Cardiac ventricle fibroblast (primary cell): ENCODE measurements around a stretch of chr10.

DNA sequence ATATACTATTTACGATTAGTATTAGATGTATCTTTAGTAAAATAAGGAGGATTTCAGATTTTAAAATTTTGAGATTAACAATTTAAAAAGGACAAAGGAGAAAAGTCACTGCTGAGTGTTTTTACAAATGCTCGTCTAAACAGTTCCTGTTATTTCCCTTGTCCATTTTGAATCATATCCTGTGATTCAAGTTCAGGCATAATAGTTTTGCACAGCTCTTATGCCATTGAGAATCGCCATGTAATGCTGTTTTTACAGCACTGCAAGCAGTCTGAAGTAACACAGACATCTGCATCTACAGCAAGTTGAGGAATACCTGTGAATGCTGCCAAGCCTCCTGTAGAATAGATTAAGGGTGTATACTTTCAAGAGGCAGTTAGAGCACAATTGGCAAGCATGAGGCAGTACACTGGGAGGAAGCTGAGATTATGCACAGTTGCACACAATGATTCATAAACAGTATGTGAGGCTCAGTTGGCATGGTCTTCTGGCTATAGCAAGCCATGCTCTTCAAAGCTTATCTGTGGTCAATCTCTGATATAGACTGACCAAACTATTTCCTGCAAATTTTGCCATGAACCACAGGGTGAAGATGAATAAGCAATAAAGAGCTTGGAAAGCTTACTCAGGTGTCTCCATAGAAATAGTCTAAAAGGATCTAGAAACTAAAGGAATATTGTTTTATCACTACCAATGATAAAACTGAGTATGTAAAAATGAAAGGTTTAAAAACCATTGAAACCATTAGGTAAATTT lies 121.9 kb upstream of the AKR1E2 start:
- RAMPAGE, long total RNA, result no peak

GRCh38 chr10:4914133-4914899 lies 48.9 kb upstream of the AKR1C1 start:
- RAMPAGE, long total RNA, result no peak

GRCh38 chr10:4947113-4947630 lies 16.0 kb upstream of the AKR1C1 start:
- RAMPAGE, long total RNA, result no peak

DNA sequence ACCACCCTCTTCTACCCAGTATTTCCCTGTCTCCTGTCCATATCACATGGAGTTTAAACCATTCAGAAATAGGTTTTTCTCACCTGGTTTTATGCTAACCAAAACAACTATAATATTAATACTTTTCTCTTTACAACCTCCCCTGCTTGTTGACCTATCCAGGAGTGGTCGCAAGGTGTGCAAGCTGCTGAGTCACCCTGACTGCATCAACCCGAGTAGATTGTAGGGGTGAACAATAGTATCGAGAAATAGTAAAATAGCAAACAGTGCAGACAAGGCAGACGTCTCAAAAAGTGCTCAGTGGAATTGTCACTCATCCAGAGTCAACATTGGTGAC lies 6.4 kb upstream of the AKR1C1 start:
- RAMPAGE, long total RNA, result no peak

- RAMPAGE, long total RNA, result no peak
These were observed 4.8 kb downstream of the AKR1C1 start for GRCh38 chr10:4967884-4968494.

DNA sequence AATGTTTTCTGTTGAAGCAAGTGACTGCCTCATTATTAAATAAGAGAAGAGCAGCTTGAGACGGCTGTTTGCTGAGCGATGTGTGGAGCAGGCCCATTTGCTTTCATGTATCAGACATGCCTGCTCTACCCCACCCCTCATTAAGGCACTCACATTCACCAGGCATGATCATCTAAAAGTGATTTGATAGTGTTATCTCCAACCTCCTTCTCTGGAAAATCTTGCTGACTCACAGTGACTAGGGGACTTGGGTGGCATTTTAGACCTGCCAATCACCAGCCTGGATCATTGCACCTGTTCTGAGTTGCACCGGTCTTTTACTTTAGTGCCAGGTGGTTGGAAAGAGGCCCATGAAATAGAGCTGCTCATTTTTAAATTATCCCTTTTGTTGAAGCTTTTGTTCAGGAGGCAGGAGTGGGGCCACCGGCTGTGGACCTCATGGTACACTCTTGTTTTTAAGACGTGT lies 16.6 kb upstream of the AKR1C2 start:
- RAMPAGE, long total RNA, result no peak

- RAMPAGE, long total RNA, result no peak
These were observed 5.8 kb downstream of the CALML5 start for GRCh38 chr10:5493182-5494317.

DNA sequence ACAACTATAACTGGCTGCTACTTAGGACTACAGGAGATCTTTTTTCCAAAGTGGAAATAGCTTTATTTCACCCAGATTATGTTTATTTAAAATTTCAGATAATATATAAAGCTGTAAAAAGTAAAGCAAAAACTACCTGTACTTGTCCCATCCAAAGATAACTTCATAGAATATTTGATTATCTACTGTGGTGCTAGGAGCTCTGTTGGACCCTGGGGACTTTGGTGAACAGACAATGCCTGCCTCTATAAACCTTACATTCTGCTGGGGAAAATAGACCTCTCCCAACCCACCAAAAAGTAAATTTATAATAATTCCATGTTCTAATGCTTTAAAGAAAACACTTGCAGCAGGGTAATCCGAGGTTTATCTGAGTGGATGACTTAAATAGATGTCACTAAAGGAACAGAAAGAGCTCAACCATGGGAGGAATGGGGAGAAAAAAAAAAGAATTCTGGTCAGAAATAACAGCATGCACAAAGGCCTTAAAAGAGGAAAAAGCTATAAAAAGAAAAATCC lies 9.1 kb downstream of the TASOR2 start:
- RAMPAGE, long total RNA, result no peak

- RAMPAGE, long total RNA, result no peak
These were observed 55.0 kb downstream of the TASOR2 start for GRCh38 chr10:5739353-5740344.

DNA sequence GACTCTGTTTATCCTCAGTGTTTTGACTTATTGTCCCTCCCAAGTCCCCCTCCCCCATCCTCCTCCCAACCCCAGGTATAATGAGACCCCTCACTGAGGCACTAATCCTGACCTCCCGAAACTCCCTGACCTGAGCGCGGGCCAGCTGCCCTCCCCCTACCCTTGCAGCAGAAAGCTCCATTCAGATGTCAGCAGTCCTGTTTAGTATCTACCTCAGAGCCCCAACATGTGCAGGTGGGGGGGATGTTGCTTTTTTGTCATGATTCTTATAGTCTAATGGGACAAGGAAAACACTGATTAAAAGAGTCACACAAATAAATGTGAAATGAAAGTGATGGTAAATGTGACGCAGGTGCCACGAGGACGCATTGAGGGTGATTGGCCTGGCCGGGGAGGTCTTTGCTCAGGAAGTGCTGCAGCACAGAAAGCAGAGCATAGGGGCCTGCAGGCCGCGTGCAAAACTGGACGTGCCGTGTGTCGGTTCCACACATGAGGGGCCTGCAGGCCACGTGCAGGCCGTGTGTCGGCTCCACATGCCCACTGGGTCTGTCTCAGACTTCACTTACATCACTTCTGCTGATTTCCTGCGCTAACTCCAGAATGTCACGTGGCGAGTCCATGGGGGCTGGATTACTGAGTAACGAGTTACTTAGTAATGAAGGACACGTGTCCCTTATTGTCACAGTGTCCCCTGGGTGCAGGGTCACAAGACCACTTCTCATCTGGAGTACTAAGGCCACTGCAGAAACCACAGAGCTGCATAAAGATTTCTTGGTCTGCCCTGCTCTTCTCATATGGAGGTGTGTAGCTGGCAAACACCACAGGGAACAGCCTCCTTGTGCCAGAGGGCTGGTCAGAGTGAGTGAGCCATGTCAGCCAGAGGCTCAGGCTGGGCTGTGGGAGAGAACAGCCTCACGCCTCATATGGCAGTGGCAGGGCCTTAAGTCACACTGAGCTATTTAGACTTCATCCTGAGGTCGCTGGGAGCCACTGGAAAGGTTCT lies 61.0 kb downstream of the GDI2 start:
- RAMPAGE, long total RNA, result no peak

DNA sequence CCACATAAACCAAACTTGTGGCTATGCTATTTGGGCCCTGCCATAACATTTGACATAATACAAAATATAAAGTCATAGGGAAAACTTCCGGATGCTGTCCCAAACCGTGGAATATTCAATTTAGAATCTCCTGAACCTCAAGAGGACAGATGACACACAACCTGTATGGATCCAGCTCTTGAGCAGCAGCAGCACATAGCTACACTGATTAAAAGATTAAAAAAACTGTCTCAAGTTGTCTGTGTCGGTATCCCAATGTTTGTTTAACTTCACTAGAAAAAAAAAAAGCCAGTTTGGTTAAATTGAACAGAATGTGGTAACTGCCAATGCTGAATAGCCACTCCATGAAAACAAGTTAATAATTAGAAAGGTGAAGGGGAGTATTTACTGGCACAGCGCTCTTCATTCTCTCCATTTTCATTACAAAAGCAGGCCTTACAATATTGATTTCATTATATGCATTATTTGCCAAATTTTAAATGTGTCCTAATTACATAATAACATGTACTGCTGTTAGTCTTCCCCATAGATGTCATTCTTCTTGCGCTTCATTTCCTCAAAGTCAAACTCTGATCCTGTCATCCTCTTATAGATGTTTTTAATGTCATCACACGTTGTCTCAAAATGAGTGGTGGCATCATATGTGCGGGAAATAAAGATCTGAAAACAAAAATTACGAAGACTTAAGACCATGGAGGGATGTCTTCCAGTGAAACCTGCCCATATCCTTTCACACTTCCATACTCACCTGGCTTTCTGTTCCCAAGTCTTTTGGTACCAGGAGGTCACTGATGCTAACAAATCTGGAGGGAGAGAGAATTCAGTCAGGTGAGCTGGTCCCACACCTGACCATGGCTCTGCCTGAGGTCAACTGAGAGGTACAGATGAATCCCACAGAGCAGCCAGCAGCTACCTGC lies 47.5 kb downstream of the GDI2 start:
- RAMPAGE, long total RNA, result no peak

GRCh38 chr10:5840012-5840820 lies 27.0 kb upstream of the GDI2 start:
- RAMPAGE, long total RNA, result no peak

DNA sequence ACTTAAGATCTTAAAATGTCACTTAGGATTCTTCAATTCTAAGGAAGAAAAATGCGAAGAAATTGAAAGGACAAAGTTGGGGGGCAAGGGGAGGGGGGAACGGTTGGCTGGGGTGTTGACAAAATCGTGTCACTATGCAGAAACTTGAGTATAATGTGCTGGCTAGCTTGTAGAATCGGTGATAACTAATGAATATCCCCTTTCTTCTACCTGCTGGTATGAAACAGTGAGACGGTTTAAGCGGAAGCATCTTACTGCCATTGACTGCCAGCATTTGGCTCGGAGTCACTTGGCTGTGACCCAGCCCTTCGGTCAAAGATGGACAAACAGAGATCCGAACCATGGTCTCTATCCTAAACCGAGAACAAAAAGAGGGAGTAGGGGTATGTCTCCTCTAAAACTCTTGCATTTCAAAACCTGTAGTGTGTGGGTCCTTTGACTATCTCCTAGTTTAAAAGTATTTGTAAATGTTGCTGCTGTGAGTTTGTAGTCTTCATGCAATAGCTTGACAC lies 12.8 kb downstream of the FBH1 start:
- RAMPAGE, long total RNA, result no peak

- RAMPAGE, long total RNA, result no peak
These were observed 40.2 kb downstream of the IL15RA start for GRCh38 chr10:5937031-5937648.

GRCh38 chr10:5950273-5950864 lies 27.0 kb downstream of the IL15RA start:
- RAMPAGE, long total RNA, result no peak

- RAMPAGE, long total RNA, result no peak
These were observed 8.5 kb downstream of the IL15RA start for GRCh38 chr10:5968824-5969344.

GRCh38 chr10:5971071-5971768 lies 6.1 kb downstream of the IL15RA start:
- RAMPAGE, long total RNA, result no peak

- RAMPAGE, long total RNA, result no peak
These were observed 695 bp upstream of the IL15RA start for GRCh38 chr10:5978102-5978373.

DNA sequence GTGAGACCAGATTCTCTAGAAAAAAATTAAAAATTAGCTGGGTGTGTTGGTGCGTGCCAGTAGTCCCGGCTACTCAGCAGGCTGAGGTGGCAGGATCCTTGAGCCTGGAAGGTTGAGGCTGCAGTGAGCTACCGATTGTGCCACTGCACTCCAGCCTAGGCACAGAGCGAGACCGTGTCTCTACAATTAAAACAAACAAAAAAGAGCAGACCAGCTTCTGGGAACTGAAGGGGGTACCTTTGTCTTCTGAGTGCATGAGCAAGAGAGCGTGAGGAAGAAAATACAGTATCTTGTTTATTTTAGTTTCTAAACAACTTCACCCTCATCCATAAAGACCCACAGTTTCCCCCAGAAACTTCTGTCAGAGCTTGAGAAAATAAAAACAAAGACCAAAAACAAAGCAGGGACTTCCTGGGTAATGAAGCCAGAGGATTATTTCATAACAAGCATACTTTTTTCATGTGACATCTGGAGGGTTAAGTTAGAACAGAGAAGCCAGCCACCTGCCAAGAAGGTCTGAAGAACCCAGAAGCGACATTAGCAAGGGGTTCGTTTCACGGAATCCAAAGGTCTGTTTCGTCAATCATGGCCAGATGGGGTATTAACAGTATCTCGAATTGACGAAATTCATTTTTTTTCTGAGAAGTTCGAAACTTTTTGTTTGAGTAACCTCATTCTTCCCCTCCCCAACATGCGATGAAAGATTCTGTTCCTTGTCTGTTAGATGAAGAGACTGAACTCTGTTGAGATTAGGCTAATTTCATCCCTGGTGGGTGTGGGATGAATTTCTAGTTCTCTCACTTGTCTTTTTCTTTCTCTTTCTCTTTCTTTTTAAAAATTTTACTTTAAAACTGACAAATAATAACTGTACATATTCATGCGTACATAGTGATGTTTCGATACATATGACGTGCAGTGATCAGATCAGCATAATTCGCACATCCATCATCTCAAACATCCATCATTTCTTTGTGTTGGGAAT lies 10.3 kb upstream of the IL2RA start:
- RAMPAGE, long total RNA, result no peak

DNA sequence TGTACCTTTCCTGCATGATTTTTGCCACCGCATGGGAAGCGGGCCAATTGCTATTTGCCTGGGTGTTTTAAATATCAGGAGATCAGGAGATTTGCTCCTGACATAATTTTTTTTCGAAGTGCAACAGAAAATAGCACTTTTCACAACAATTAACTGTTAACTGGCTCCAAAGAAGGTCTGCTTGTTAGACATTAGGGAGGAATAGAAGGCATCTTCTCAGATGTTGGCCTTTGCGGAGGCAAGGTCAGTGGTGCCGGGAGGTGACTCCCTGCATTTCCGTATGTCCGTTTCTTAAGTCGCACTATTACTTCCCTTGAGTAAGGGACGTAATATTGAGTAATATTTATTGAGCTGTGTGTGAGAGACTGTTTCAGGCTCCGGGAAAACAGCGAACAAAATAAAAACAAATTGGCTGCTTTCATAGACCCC lies 54.7 kb downstream of the RBM17 start:
- RAMPAGE, long total RNA, result no peak